Colon Carcinoma Metastatic in the Brain (tissue), 2 donors: ENCODE data around the genes CNTN4 and BHLHE40.

DNA sequence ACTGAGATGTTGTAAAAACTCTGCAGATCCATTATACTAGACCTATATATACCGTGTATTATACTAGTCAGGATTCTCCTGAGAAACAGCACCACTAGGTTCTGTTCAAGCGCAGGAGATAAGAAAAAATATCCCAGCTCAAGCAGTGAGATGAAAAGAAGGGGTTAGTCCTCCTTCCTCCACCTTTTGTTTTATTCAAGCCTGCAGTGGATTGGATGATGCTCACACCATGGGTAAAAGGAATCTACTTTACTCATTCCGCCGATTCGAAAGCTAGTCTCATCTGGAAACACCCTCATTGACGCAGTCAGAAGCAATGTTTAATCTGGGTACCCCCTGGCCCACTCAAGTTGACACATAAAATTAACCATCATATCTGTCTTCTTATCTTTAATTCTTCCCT, 340.3 kb downstream of the CHL1 start:
- PRO-cap, 2 experiments: no peak in any of the 2 experiments

DNA sequence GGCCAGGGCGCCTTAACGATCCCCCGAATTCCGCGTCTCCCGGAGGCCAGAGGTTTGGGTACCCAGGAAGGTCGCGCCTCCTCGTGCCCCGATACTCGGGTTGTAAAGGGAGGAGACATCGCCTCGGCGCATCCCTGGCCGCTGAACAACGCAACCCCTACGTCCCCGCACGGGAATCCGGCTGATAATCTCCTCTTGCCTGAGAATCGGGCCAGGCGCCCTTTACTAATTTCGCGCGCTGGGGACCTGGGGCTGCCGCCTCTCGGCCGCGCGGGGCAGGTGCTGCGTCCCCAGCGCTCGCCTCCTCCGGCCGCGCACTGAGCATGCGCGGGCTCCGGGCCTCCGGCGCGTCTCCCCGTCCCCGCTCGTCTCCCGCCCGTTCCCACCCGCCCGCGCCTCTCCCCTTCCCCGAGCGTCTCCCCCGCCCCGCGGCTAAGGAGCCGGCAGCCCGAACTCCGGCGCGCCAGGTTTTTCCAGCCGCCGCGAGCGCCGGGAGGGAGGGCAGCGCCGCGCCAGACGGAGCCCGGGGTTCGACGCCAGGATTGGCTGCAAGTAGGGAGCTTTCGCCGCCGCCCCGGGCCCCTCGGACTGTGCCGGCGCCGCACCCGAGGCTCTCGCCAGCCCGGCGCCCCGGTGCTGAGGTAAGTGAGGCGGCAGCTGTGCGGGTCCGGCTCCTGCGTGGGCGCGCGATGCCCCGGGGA, at the start of gene CNTN4:
Gene CNTN4 (plus strand): TSS at position 529 of the 701 bp plus-strand sequence.
- PRO-cap, 2 experiments: no peak in any of the 2 experiments

DNA sequence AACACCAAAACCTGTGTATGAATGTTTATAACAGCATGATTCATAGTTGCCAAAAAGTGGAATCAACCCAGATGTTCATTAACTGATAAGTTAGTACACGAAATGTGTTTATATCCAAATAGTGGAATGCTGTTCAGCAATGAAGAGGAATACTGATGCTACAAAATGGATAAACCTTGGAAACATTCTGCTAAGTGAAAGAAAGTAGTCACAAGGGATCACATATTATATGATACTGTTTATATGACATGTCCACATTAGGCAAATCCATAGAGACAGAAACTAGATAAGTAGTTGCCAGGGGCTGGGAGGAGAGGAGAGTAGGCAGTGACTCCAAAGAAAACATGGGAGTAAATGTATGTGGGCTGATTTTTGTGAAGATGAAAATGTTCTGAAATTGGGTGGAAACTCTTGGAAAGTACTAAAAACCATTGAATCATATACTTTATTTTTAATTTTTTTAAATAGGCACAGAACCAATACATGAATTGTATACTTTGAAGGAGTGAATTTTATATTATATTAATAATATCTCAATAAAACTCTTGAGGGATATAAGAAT, 123.5 kb downstream of the CNTN4 start:
- PRO-cap, 2 experiments: no peak in any of the 2 experiments

DNA sequence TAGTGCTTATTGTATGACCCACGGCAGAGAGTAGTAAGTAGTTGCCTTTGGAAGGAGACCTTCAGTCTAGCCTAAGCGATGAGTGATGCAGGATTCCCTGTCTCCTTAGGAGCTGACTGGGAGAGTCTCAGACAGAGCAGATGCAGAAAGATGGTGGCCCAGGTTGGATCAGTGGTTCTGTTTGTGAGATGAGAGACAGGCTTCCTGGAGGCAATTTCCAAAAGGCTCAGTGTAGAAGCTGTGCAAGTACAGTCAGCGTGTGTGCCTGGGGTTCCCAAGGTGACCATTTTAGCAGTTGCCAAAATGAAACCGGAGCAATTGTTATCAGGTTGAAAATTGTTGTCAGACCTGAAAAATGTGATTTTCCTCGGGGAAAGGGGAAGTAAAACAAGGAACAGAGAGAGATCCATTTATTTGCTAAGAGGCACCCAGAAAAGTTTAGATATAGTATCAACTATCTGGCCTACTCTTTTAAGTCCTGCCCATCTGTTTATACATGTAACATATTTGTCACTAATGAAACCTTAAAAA, 755 bp upstream of the IL5RA start:
- PRO-cap, 2 experiments: no peak in any of the 2 experiments

DNA sequence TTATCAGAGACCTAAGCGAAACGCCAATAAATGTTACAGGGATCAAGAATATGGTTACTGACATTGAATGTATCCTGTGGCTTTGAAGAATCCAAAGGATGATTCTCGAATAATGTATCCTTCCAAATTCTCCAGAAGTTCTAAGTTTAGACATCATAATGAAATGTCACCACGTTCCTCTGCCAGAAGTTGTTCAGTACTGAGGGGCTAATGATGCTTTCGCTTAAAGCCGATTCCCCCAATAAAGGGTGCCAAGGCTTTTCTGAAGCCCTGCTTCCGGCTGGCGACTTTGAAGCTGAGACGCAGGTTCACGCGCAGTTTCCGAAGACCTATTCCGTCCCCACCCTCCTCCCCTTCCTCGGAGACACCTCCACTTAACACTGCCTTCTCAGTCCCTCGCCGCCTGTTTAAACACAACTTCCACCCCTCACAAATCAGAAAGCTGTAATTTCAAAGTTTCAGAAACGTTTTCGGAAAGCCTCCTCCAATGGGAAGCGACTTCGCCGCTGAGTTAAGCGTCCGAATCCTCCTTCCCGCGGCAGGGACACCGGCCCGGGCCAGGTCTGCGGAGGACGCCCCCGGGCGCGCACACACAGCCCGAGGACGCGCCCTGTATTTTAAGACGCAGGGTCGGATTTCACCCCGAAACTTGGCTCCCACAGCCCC, 733 bp upstream of the LRRN1 start:
- PRO-cap, 2 experiments: no peak in any of the 2 experiments

DNA sequence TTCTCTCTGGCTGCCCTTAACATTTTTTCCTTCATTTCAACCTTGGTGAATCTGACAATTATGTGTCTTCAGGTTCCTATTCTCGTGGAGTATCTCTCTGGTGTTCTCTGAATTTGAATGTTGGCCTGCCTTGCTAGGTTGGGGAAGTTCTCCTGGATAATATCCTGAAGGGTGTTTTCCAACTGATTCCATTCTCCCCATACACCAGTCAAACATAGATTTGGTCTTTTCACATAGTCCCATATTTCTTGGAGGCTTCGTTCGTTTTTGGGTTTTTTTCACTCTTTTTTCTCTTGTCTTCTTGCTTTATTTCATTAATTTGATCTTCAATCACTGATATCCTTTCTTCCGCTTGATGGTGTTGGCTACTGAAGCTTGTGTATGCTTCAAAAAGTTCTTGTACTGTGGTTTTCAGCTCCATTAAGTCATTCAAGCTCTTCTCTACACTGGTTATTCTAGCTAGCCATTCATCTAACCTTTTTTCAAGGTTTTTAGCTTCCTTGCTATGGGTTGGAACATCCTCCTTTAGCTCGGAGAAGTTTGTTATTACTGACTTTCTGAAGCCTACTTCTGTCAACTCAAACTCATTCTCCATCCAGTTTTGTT, 58.4 kb upstream of the SETMAR start:
- PRO-cap, 2 experiments: no peak in any of the 2 experiments

DNA sequence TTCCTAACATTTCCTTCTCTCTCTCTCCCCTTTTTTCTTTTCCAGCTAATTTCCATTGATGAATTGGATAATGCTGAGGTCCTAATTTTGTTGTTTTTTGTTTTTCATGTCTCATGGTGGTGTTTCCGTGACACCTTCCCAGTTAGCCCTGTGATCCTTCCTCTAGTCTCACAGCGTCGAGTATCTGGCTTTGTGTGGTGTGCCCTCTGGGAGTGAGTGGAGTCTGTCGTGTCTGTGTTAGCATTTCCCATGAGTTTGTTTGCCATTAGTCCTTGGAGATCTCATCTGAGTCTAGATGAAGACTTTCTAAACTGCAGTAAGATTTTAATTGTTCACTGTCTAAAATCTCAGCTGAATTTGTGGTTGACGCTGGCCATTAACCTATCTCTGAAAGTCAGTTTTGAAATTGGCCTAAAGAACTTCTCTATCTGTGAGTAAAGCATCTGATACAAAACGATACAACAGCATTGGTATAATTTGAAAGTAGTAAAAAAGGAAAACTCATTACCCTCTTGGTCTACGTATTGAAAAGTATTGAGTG, 224.2 kb downstream of the ITPR1 start:
- PRO-cap, 2 experiments: no peak in any of the 2 experiments

DNA sequence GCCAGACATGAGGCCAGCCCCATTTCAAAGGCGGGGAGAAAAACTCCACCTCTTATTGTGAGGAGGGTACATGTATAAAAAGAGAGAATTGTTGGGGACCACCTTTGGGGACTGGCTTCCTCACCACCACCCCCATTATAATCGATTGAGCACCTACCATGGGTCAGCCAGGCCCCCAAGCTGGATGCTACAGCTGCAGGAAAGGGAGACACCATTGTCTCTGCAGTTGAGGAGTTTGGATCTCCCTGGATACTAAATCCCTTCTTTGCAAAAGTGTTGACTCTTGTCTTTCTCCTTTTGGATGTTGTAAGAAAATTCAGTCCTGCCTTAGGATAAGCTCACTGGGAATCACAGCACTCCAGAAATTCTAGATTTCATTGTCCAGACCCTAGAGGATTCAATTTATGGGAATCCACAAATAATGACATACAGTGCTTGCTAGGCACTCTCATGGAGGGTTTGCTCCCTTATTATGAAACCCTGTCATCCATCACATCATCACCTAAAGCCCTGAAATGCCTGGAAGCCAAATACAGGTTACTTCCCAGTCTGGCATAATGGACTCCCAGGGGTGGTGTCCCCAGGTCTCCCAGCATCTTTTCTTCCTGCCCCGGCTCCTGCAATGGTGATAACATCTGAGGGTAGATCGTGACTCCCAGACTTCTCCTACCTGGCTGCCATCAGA, 239.0 kb upstream of the BHLHE40 start:
- PRO-cap, 2 experiments: no peak in any of the 2 experiments

GRCh38 chr3:4741202-4742131, 237.8 kb upstream of the BHLHE40 start:
- PRO-cap, 2 experiments: peak in 2 of 2 experiments; most common plus-strand start chr3:4741905 (in 1); most common minus-strand start chr3:4741768 (in 2)

DNA sequence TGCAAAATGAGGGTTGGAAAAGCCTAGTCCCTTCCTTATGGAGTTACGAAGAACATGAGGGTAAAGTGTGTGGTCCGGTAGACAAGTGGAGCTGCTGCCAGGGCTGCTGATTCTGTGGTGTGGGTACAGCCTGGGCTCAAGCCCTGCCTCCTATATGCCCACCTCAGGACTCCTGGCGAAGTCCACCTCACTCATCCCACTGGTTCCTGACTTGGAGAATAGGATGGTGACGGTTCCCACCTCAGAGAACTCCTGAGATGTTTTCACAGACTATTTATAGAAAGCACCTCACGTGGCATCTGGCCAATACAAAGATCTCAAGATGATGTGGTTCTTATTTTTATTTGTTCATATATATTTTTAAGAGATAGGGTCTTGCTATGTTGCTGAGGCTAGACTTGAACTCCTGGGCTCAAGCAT, 236.9 kb upstream of the BHLHE40 start:
- PRO-cap, 2 experiments: no peak in any of the 2 experiments

DNA sequence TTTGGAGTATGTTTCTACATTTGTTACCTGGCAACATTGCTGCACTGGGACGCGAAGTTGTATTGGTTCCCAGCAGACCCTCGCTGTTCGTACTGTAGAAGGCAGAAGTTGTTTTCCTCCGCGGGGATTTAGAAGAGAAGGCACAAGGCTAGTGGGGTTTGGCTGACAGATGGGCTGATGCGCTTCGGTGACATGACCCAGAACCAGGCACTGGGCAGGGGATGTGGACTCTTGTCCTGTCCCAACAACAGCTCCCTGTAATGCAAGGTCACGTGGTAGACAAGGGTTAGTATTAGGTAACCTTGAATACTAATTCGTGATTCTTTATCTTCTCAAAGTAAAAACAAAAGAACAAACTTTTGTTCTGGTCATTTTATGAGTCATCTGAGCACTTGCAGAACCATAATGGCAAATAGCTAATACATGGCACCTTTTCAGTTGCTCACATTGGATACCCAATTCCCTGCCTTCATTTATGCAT, 230.4 kb upstream of the BHLHE40 start:
- PRO-cap, 2 experiments: no peak in any of the 2 experiments

DNA sequence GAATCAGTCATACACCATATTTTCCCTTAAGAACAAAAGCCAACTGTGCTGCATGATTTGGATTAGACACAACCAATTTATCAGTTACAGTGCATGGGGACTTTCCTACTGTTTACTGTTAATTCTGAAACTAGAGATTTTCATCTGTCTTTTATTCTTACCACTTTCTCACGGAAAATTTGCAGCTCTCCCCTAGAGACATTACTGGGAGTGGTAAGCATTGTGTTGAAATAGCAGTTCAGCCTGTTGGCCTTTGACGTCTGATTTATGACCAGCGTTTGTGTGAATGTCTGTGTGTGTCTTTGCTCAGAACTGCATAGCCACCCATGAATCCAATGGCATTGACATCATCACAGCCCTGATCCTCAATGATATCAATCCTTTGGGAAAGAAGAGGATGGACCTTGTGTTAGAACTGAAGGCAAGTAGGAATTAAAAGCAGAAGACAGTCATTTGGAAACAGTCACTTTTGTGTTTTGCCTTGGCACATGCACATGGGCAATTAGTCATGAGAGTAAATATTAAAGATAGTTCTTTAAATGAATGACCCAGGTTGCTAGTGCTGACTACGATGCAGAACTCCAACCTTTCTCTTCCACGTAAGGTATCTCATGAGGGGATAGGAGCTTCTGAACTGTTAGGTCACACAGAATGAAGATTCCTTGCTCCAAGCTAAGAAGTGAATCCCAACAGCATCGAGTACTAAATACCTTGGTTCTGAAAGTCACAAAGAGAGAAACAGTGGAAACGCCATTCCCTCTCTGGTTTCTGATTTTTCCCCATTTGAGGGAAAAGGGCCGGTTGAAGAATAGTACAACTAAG, 202.1 kb upstream of the BHLHE40 start:
- PRO-cap, 2 experiments: no peak in any of the 2 experiments

DNA sequence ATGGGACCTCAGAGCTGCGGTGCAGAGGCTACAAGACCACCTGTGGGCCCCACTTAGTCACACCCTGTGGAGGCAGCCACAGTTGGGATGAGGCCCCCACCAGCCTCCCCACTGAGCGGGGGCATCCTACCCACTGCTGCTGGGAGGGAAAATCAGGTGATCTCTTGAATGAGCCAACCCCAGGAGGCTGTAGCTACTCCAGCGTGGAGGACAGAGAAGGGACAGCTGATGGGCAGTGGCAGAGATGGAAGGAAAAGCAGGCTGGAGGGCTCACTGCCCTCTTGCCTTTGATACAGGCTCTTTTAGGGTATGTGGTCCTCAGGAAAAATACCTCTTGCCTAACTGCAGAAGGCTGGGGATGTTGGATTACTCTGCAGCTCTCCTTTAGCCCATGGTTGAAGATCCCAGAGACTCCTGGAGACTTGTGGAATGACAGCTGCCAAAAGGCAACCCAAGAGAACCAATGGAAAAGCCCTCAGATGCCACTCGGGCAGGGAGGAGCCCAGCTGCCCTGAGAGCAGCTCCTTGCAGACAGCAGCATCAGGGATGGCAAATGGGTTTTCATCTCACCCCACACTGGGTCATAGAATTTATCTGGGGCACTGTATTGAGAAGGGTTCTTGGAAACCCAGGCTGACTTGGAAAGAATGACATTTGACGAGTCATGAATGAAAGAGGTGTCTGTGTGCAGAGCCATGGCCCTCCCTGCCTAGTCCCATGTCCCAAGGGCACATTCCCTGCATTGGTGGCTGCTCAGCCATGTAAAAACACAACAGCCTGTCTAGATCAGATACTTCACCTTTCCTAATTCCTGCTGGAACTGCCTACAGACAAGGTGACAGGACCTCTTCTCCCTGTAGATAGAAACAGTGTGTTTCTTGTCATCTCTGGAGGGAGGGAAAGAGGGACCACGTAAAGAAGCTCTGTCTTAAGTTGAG, 158.1 kb upstream of the BHLHE40 start:
- PRO-cap, 2 experiments: no peak in any of the 2 experiments

GRCh38 chr3:4826825-4827670, 152.2 kb upstream of the BHLHE40 start:
- PRO-cap, 2 experiments: no peak in any of the 2 experiments

- PRO-cap, 2 experiments: no peak in any of the 2 experiments
Measured at GRCh38 chr3:4901773-4902081, 77.5 kb upstream of the BHLHE40 start.

DNA sequence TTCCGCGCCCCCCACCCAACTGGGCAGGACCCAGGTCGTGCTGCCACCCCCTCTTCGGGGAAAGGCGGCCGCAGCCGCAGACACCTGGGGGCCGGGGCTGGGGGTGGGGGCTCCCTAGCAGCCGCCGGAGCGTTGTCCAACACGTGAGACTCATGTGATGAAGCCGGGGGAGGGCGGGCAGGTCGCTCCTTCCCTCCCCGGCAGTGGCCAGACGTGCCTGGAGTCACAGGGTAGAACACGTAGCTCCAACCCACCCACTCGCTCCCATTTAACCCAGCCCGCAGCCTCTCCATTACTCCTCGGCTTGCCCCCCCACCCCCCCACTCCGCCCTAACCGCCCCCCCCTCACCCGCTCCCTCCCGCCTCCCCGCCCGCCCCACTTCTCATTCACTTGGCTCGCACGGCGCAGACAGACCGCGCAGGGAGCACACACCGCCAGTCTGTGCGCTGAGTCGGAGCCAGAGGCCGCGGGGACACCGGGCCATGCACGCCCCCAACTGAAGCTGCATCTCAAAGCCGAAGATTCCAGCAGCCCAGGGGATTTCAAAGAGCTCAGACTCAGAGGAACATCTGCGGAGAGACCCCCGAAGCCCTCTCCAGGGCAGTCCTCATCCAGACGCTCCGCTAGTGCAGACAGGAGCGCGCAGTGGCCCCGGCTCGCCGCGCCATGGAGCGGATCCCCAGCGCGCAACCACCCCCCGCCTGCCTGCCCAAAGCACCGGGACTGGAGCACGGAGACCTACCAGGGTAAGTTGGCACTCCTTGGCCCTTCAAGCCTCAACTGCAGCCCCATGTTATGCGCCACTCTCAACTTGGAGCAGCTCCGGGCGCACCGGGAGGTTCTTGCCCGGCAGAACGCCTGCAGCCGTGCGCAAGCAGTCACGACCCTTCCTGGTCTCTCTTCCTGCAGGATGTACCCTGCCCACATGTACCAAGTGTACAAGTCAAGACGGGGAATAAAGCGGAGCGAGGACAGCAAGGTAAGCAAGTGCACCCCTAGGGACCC, at the start of gene BHLHE40:
Gene BHLHE40 (plus strand): TSS at position 386 of the 1,006 bp plus-strand sequence.
- PRO-cap, 2 experiments: peak in 2 of 2 experiments; most common plus-strand start position 408 of the sequence (in 2); most common minus-strand start position 152 of the sequence (in 1)

GRCh38 chr3:5184367-5185448, 2.8 kb upstream of the EDEM1 start:
- PRO-cap, 2 experiments: no peak in any of the 2 experiments

DNA sequence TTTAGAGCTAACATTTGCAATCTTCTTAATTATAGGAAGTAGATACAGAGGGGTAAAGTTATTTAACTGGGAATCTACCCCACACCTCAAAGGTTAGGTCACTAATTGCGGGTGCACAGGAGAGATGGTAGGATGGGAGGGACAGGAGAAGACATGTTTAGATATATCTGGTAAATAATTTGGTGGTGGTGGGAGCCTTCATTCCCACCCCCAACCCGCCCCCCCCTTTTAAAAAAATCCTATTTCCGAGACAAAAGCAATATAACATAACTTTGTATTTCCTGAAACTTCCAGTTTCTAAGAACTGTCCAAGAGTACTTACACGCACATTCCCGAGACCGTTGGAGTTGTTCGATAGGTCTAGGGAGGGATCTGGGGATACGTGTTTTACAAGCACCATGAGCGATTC, 870 bp upstream of the EDEM1 start:
- PRO-cap, 2 experiments: no peak in any of the 2 experiments

DNA sequence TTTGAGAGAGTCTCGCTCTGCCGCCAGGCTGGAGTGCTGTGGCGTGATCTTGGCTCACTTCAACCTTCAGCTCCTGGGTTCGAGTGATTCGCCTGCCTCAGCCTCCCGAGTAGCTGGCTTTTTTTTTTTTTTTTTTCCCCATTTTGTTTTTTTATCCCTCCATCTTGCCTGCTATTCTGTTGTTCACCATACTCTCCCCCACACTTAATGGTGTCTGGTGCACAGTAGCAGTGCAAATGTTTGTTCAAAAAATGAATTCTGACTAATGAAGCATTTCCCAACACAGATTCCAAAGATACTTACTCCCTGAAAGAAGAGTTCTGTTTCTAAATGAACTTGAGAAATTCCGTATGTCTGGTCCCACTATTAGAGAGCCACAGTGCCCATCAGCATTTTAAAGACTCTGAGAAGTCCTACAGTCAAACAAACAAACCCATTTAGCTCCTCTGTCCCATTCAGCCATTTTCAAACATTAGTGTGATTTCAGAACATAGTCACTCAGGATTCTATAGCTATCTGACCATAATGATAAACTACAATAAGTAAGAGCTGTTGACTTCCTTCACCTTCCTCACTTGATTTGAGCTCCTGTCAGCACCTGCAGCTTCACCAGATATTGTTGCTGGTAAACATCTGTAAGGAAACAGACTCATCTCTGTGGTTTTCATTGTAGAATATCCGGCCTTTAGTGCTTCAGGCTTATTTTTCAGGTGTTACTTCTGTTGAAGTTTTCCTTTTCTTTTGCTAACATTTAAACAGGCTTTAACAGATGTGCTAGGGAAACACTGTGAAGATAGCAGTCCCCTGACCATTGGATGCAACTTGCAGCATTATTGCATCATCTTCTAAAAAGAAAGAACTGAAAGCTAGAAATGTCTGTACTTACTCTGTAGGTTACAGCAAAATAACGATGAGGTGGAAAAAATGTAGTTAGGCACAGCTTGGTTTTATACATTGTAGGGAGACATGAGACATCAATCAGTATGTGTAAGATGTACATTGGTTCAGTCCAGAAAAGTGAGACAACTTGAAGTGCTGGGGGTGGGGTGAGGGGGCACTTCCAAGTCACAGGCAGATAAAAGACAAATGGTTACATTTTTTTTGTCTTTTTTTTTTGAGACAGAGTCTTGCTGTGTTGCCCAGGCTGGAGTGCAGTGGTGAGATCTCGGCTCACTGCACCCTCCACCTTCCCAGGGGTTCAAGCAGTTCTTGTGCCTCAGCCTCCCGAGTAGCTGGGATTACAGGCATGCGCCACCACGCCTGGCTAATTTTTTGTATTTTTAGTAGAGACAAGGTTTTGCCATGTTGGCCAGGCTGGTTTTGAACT, 9.9 kb downstream of the EDEM1 start:
- PRO-cap, 2 experiments: no peak in any of the 2 experiments

GRCh38 chr3:5216264-5217366, 29.1 kb downstream of the EDEM1 start:
- PRO-cap, 2 experiments: no peak in any of the 2 experiments